NALM6 (cell line): ENCODE measurements around the genes FAM114A1 and WDR19.

- PRO-cap, result no peak
Measured at GRCh38 chr4:38046975-38047640, 86.9 kb downstream of the PTTG2 start.

GRCh38 chr4:38062532-38063251, 102.5 kb downstream of the PTTG2 start:
- PRO-cap, result no peak

GRCh38 chr4:38068019-38068631, 107.9 kb downstream of the PTTG2 start:
- PRO-cap, result no peak

DNA sequence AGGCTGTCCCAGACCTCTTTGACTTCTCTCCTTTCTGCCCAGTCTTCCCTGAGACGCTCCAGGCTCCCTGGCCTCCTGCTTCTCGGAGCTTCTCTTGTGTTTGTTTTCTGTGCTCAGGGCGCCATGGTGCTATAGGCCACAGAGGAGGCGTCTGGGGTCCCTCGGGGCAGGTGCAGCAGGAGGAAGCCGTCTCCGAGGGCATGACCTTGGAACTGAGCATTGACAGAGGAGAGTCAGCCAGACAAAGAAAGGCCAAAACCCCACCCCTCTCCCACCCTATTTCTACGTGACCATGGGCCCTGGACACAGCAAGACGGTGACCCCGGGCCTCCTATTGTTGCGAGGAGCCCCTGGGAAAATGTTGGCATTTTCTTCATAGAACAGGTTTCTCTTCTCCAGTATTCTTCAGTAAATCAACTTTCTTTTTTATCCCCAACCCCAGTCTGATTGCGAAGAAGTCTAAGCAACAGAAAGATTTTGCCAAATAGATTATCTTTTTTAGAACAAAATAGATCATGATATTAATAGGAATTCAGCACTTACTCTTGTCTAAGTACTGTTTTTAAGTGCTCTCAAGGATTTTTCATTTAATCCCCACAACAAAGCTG, 121.0 kb downstream of the PTTG2 start:
- PRO-cap, result no peak

DNA sequence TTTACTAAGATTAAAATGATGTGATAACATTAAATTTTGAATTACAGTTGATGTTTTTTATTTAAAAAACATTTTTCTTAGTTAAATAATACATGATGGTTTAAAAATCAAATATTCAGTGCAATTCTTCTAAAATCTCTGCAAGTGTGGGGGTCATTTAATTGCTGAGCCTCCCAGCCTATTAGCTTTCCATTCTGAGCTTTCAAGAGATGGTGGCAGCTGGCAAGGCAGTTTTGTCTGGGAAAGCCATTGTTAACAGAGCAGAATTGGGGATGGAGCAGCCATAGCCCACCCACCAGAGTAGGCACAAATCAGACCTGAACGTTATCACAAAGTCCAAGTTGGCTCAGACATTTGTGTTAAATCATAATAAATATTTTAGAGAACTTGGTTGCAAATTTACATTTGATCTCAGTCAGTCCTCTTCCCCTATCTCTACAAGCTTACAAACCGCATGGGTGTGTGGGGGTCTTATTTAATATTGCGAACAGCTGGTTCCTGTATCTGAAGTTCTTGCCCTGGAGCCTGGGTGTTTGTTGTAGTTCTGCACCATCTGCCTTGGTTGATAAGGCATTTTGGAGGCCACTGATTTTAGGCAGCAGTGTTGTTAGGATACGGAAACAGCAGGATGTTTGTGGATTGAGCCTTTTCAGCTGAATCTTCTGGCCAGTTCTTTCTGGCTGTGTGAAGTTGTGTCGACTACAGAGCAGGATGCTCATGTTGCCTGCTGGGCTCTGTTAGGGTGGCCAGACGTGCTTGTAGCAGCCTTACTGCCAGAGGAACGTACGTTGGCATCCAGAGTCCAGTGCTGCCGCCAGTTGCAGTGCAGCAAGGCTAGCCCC, 134.0 kb downstream of the PTTG2 start:
- PRO-cap, result no peak

DNA sequence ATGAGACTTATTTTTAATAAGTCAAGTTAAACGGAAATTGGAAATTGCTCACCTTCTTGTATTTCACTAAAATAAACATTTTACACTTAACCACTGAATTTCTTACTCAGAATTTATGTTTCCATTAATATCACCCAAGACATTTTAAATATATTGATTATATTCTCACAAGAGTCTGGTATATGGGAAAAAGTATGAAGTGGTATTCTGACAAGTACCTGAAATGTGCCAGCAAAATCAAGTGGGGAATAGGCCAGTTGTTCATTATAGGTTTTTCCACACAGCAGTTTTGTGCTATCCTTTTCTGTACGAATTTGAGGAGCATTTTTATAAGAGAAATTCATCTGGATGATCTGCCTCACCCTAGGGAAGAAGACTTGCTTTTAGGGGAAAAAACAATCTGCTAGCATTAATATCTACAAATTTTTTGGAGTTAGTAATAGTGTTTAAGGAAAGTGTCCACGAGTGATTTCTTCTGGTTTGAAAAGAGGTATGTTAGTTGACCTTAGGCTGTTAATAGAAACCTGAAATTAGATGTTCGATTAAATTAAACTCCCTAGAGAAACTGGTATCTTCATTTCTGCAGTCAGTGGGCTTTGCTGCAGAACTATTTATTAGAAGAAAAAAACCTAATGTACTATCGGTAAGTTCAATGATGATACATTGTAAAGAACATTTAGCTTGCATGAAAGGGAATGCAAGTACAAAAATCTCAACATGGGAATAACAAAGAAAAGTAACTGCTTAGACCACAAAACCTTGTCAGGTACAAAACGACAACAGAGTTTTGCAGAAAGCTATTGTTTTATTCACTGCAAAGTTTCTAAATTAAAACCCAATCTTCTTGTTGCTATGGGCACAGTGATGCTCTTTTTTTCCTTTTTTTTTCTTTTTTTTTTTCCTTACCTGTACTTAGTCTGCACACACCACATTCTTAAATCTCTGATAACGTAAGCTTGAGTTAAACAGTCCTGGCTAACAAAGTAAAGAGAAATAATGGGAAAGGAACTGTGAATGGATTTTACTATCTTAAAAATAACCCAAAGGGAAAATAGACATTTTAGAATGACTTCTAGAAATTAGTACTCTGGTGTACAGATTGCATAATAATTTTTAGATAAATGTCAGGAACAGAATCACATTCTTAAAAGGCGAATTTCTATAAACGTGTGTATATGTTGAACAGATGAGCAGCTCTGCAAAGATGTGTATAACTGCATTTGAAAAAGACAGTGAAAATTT, 1.9 kb downstream of the KLF3 start:
- PRO-cap, result no peak

DNA sequence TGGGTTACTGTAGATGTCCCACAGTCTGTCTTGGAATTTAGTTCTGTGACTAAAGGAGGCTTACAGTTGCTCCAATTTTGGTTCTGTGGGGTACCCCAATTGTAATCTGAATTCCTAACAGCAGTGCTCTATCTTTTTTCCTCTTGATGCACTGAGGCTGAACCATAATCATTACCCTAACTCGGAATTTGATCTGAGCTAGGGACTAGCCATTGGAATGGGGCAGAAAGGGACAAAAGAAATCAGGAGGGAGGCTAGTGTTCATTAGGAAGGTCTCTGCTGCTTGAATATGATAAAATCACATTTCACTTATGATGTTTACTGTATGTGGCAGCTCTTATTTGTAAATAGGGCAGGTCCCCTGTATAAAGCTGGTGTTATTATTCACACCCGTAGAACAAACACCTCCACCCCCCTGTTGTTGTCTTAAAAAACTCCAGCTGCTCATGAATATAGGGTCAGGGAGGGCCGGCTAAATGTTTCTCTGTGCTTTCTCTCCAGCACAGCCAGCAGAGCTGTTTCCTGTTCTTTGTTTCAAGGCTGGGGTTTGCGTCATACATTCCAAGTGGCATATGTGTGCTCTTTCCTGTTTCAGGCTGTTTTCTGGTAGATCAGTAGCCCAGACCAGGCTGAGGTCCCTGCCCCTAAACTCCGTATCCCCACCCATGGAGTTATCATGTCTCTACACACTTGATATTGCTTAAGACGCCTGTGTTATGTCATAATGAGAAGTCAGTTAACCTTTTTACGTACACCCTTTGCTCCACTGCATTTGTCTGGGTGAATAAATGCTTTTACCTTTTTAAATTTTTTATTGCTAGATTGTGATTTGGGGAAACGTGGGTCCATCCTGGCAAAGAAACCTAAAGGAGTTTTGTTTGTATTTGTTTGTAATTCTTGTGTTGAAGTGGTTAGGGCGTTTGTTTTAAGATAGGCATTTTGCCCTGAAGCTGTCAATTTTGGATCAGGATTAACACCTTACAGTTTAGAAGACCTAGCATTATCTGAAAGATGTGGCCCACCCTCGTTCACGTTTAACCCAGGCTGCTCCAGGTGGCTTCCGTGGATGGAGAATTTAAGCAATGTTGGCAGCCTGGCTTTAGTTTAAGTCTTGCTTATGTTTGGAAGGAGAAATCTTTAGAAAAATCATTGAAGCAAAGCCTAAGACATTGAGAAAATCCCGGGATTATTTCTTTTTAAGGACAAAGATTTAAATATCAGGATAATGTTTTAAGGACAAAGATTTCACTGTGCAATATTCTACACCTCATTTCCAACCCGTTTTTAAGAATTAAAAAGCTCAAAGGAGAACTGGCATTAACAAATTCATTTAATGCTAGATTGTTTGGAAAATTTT, 3.2 kb downstream of the KLF3 start:
- PRO-cap, result bidirectional peak, plus-strand start at position 599 of the sequence, minus-strand start at position 454 of the sequence

DNA sequence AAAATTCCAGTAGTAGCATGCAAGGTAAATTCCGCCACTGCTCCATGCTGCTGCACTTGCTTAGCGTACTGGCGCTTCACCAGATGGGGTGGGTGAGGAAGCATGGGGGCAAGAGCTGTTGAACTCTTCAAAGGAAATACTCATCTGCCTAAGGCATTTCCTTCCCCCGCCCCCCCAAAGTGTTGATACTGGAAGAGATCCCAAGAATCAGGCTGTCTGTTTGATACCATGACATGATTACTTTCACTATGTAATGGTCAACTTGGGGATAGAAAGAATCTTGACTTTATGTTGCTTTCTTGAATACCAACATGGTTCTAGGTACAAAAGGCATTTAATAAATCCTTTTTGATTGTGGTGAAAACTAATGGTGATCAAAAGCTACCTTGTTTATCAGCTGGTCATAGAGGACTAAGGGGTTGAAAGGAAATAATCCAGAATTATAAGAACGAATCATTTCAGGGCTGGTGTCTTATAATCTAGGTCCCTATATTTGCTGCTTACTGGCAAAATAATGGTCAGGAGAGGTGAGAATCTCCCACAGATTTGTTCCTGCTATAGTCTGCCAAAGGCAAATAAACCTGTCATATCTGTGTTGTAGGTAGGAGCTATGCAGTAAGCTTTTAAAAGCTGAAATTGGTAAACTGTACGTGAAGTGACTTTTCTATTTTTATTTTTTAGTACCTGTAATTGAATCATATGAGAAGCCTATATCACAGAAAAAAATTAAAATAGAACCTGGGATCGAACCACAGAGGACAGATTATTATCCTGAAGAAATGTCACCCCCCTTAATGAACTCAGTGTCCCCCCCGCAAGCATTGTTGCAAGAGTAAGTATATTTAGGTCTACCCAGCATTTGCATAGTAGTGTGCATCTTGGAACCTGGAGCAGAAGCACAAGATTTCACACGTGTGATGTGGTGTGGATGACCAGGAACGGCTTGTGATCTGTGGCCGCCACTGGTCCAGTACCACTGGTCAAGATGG, 25.3 kb downstream of the KLF3 start:
- PRO-cap, result no peak

DNA sequence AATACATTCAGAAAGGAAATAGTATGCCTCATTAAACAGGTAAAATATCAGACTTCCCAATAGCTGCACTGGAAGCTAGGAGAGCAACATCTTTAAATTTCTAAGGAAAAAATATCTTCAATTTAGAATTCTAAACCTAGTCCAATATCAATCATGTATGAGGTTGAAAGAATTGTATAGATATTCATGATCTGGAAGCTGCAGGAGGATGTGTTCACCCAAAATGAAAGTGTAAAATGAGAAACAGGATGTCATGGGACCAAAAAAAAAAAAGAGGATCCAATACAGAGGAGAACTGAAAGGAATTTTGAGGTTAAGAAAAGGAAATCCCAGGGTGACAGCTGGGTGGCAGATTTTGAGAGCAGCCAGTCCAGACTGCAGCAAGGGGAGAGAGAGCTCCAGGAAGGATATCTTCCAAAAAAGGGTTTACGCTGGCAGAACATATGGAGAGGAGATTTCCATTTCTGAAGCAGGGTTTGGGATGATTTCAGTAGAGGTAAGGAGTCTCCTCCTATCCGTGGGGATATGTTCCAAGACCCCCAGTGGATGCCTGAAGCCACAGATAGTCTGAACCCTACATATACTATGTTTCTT, 38.9 kb downstream of the TLR10 start:
- PRO-cap, result no peak

DNA sequence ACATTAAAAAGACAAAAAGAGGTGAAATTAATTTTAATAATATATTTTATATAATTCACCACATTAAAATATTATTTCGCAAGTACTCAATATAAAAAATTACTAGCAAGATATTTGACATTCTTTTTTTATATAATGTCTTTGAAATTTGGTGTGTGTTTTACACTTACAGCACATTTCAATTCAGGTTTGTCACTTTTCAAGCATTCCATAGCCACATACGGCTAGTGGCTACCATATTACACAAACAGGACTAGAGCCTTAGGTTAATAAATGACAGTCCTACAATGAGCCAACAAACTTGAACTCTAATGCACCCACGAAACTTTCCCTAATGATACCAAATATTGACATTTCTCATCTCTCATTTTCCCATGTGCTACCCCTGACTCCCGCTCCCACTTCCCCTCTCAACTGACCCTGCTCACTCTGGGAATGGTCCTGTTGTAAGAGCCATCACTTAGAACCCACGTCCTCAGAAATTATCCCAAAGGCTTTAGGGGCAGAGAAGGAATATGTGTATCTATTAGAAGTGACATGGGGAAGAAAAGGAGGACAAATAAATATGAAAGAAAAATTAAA, 4.9 kb upstream of the TLR10 start:
- PRO-cap, result no peak

- PRO-cap, result no peak
Measured at GRCh38 chr4:38792694-38793083, 9.9 kb upstream of the TLR10 start.

GRCh38 chr4:38867281-38867898, at the start of gene FAM114A1:
TSS of gene FAM114A1 (plus strand) at chr4:38867806.
- PRO-cap, result bidirectional peak, plus-strand start at chr4:38867778, minus-strand start at chr4:38867676

GRCh38 chr4:38889171-38889588, 21.6 kb downstream of the FAM114A1 start:
- PRO-cap, result no peak

DNA sequence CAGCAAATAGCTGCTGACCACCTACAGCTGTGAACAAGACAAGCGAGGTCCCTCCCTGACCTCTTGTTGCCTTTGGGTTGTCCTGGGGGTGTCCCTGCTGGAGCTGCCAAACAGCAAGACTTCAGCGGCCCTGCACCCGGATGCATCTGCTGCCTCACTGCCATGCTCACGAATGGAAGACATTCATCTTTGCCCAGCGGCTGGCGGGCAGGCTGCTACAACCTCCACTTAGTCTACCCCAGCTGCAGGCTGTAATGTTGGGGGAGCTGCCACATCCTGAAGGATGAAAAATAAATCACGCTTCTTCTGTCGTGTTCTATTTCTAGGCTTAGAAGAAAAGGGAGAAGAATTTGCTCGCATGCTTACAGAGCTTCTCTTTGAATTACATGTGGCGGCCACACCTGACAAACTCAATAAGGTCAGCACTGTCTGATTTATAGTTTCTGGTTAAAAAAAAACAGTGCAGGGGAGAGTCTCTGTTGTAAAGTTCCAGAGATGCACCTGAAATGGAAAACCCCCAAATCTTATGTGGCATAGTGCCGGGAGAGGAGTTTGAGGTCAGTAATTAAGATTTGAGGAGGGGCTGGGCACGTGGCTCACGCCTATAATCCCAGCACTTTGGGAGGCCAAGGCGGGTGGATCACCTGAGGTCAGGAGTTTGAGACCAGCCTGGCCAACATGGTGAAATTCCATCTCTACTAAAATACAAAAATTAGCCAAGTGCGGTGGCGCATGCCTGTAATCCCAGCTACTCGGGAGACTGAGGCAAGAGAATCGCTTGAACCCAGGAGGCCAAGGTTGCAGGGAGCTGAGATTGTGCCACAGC, 61.5 kb downstream of the FAM114A1 start:
- PRO-cap, result no peak

DNA sequence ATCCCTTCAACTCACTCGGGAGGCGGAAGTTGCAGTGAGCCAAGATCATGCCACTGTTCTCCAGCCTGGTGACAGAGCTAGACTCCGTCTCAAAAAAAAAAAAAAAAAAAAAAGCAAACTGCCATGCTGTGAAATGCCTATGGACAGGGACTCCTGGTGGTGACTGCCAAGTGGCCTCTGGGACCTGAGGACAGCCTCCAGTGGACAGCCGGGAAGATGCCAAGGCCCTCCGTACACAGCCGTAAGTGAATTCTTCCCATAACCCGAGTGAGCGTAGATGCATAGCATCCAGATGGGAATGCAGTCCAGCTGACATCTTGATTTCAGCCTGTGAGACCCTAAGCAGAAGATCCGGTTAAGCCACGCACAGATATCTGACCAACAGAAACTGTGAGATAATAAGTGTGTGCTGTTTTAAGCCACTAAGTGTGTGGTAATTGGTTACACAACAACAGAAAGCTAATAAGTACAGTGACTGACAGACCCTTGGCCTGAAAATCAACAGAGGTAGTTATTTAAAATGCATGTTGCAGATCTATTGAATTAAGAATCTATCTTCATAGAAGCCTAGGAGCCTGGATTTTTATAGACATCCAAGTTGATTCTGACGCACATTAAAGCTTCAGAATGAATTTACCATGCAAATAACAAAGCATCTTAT, 55.9 kb downstream of the TMEM156 start:
- PRO-cap, result no peak

GRCh38 chr4:39045288-39045539, 13.0 kb upstream of the TMEM156 start:
- PRO-cap, result no peak

DNA sequence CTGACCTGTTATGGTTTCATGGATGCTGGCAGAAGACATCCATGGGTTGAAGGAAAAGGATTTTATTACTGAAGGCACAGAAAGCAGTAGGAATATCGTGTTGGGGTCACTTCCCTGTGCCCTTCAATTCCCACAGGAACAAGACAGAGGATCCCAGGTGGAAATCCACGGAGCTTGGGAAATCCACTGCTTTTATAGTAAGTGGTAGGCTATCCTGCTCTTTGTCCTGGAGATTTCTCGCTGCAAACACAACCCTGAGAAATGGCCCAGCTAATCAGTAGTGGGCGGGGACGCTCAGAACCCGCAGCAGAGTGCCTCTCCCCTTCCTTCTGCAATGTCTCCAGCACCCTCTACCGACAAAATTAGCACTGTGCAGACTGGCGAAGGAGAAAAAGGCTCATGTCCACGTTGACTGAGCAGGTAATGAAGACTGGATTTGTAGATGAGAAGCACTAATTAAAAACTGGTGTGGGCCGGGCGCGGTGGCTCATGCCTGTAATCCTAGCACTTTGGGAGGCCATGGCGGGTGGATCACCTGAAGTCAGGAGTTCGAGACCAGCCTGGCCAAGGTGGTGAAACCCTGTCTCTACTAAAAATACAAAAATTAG, 47.1 kb upstream of the WDR19 start:
- PRO-cap, result no peak

DNA sequence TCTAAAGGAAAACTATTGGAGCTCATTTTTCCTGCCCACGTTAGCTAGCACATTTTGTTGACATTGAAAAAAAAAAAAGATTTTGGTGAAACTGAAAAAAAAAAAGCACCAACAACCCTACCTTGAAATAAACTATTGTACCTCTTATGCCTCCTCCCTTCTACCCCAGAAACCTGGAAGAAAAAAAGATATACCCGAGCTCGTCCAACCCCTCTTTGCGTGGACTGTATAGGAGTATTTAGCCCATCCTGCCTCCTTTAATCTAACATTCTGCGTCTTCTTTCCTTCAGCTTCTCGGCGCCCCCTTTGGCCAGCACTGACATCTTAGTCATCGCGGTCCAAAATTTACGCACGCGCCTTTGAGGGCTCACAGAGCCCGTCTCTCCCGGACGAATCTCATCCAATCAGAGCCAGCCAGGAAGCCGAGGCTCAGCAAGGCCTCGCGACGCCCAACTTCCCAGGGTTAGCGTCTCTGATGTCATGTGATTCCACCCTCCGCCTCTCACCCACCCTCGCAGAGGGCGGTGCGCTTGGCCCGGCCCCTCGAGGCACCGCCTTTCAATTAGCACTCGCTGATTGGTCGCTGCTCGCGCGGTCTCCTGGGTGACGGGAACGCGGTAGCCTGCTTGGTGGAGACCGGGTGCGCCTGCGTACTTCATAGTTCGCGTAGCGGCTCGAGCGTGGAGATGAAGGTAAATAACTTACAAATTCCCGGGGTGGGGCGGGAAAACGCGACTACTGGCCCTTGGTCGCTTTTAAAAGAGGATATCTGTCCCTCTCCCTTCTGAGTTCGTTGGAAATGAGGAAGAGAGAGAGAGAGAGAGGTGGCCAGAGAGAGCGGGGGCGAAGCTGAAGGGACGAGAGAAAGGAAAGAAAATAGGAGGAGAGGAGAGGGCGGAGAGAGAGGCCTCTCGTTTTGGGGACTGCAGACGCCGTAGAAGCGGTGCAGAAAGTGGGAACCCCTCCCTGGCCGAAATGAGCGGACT, at the start of gene WDR19:
Gene WDR19 (plus strand): TSS at position 658 of the 986 bp plus-strand sequence.
- PRO-cap, result bidirectional peak, plus-strand start at position 658 of the sequence, minus-strand start at position 240 of the sequence

GRCh38 chr4:39353011-39354170, 12.8 kb downstream of the RFC1 start:
- PRO-cap, result unidirectional peak, minus-strand start at chr4:39354040

DNA sequence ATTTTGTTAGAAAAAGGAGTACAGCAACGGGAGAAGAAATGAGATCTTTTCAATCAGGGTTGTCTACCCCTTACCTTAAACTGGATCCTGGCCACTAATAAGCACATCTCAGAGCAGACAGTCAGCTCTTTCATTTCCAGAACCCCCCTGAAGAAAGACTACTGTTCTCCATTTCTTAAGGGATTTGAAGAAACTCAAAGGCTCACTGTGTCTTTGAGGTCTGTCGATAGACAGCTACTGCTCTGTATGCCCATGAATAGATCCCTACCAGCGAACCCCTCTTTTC, 986 bp downstream of the UGDH start:
- PRO-cap, result no peak